Mammary epithelial cell (primary cell): Measurements from ENCODE around the genes C1orf210, TIE1, KDM4A, ATP6V0B and DMAP1.

GRCh38 chr1:43253875-43254355 is 15.9 kb upstream of the TMEM125 start:
- CAGE, long polyA plus RNA = no peak
- RRBS = no CpG with 5 or more reads among the region's 8 CpGs

GRCh38 chr1:43276210-43277257 is 6.8 kb downstream of the TMEM125 start:
- CAGE, long polyA plus RNA = no peak
- RRBS = no CpG with 5 or more reads among the region's 19 CpGs

- CAGE, long polyA plus RNA = no peak
- RRBS = no CpG with 5 or more reads among the region's 21 CpGs
Measured at GRCh38 chr1:43285443-43286244, at the start of gene C1orf210. Gene C1orf210, minus strand, starts transcription at chr1:43285581.

DNA sequence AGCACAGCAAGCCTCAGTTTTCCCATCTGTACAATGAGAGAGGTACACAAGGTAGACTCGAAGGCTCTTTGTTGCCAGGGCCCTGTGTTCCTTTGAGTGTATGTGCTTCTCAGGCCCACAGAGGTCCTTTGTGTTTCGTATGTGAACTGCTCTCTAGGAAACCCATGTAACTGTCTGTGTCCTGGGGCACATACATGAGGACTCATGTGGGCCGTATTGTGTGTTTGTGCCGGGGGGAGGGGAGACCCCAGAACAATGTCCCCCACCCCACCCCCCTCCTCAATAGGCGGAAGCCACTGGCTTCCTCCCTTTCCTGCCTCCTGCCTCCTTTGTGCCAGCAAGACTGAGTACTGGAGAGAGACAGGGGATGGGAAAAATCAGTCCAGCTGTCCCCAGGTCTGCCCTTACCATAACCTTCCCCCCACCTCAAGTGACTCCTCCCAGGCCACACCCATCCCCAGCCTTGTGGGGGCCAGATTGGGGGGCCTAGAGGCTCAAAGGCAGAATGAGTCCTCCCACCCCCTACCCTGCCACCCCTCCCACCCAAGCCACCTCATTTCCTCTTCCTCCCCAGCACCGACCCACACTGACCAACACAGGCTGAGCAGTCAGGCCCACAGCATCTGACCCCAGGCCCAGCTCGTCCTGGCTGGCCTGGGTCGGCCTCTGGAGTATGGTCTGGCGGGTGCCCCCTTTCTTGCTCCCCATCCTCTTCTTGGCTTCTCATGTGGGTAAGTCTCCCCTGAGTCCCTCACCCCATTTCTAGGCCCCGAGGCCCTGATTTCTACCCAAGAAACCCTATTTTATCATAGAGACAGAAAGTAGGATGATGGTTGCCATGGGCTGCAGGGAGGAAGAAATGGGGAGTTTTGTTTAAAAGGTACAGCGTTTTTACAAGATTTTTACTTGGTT is at the start of gene TIE1:
Gene TIE1, plus strand, starts transcription at position 584 of the 912 bp plus-strand sequence.
- CAGE, long polyA plus RNA = no peak
- RRBS = no CpG with 5 or more reads among the region's 11 CpGs

- CAGE, long polyA plus RNA = no peak
- RRBS = 98% methylated on average over 11 of the region's 61 CpGs
Measured at GRCh38 chr1:43304161-43305395, 3.8 kb downstream of the TIE1 start.

- CAGE, long polyA plus RNA = no peak
- RRBS = no CpG with 5 or more reads among the region's 19 CpGs
Measured at GRCh38 chr1:43450986-43451823, 2.5 kb downstream of the HYI start.

DNA sequence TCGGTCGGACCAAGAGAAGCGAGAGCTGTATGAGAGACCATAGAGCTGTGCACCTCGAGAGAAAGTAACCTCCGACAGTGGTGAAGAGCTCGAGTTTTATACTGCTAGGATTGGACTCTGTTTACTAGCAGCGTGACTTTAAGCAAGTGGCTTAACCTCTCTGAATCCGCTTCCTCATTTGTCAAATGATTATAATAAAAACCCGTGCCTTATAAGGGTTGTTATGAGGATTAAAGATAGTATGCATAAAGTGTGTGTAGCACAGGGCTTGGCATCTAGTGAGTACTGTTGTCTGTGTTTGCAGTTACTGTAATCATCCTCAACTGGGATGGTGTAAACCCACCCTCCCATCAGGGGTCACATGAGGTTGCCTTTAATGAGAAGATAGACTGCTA is 4.0 kb downstream of the PTPRF start:
- CAGE, long polyA plus RNA = no peak
- RRBS = no CpG with 5 or more reads among the region's 9 CpGs

DNA sequence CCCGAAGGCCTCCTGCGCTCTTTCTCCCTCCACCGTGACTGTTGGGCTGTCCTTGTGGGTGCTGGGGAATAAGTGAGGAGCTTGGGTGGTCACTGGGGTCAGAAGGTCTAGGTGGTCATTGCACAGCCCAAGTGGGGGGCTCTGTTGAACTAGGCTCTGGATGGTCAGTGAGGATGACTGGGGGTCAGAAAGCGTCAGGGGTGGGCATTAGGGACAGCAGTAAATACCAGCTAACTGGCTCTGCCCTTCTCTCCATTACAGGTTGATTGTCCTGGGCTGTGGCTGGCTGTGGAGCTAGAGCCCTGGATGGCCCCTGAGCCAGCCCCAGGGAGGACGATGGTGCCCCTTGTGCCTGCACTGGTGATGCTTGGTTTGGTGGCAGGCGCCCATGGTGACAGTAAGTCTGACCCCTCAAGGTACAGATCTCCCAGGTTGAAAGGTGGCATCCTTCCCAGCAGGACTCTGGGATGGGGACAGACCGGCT is 14.1 kb downstream of the PTPRF start:
- CAGE, long polyA plus RNA = no peak
- RRBS = no CpG with 5 or more reads among the region's 7 CpGs

DNA sequence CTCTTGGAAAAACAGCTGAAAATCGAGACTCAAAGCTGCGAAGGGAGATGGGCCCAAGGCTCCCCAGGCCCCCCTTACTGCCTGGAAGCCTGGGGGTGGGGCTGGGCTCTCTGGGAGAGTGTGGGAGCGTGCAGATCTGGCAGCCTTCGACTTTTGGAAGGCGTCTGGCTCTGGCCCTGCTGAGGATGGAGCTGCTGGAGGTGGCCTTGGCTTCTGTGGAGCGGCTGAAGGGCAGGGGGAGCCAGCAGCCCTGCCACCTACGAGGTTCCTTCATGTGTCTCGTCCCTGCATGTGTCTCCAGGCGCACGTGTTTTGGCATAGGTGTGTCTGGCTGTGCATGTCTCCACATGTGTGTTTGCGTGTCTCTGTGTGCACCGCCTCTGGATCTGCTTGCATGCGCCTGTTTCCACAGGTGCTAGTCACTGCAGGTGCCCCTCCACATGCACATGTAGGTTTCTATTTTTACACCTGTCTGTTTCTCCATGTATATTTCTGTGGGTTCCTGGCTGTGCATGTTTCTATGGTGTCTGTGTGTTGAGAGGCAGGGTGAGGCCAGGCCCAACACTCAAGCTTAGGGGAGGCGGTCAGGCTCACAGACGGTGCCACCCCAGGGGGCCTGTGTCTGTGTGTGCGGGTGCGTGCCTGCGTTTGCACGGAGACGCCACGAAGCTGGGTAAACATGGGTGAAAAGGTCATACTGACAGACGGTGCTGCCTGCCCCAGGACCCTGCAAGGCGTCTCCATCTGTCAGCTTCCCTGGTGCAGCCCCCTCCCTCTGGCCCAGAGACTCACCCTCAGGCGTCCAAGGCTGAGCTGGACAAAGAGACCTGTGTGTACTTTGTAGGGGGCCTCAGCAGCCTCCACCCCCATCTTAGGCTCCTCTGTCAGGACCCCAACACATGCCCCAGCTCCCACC is 33.7 kb downstream of the PTPRF start:
- CAGE, long polyA plus RNA = no peak
- RRBS = no CpG with 5 or more reads among the region's 24 CpGs

DNA sequence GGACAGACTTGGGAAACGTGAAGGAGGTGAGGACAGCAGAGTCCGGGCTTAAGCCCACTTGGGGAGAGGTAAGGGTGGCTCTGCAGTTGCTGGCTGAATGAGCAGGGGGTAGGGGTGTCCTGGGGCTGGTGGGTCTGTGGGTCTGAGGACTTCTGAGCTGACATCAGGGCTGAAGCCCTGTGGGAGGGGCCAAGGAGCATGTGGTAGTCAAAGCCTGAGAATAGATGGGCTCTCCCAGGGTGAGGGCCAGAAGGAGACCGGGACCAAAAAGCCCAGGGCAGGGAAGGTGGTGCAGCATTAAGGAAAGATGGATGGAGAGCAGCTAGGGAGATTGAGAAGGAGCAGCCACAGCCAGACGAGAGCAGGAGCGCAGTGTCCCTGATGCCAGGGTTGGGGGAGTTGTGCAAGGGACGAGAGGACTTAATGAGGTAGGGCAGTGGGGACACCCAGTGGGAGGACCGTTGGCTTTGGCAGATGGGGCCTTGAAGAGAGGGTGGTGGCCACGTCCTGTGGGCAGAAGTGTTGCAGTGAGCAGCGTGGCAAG is 38.1 kb upstream of the KDM4A start:
- CAGE, long polyA plus RNA = no peak
- RRBS = no CpG with 5 or more reads among the region's 9 CpGs

- CAGE, long polyA plus RNA = no peak
- RRBS = no CpG with 5 or more reads among the region's 46 CpGs
Measured at GRCh38 chr1:43650053-43650906, at the start of gene KDM4A. Gene KDM4A, plus strand, starts transcription at chr1:43650149.

- CAGE, long polyA plus RNA = no peak
- RRBS = no CpG with 5 or more reads among the region's 2 CpGs
Measured at GRCh38 chr1:43667730-43668009, 17.7 kb downstream of the KDM4A start.

- CAGE, long polyA plus RNA = no peak
- RRBS = no CpG with 5 or more reads among the region's 9 CpGs
Measured at GRCh38 chr1:43936961-43937613, 3.5 kb downstream of the ARTN start.

DNA sequence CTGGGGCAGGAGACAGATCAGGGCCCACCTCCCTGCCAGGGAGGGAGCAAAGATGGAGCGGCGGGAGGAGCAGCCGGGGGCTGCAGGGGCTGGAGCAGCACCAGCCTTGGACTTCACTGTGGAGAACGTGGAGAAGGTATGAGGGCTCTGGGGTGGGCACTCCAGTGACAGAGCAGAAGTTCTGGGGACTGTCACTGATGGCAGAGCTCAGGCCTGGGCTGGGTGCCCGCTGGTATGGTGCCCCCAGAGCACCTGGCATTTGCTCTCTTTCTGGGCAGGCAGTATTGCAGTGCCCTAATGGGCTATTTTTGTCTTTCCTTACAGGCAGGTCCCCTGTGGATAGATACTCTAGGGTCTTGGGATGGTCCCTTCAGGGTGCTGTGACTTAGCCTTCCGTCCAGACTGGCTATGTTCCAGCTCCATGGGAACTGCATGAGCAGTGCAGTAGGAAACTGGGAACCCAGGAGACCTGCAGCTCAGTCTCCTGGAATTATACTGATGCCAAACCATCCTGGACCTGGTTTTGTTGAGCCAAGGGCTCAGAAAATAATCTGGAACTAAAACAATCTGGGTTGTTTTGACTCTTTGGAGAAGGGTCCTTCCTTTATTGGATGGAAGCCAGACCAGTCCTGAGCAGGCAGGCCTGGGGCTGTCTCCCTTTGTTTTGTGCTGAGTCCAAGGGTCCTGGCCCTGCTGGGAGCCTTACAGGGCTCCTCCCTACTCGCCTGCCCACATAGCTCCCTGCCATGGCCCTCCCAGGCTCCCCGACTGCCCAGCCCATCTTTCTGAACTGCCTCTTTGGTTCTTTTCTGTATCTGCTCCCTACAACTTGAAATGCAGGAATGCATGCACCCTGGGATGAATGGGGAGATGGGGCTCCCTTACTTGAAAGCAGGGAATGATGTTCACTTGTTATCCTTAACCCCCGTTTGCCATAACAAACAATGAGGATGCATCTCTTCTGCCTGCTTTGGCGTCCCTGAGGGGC is 1.1 kb downstream of the IPO13 start:
- CAGE, long polyA plus RNA = no peak
- RRBS = no CpG with 5 or more reads among the region's 10 CpGs

DNA sequence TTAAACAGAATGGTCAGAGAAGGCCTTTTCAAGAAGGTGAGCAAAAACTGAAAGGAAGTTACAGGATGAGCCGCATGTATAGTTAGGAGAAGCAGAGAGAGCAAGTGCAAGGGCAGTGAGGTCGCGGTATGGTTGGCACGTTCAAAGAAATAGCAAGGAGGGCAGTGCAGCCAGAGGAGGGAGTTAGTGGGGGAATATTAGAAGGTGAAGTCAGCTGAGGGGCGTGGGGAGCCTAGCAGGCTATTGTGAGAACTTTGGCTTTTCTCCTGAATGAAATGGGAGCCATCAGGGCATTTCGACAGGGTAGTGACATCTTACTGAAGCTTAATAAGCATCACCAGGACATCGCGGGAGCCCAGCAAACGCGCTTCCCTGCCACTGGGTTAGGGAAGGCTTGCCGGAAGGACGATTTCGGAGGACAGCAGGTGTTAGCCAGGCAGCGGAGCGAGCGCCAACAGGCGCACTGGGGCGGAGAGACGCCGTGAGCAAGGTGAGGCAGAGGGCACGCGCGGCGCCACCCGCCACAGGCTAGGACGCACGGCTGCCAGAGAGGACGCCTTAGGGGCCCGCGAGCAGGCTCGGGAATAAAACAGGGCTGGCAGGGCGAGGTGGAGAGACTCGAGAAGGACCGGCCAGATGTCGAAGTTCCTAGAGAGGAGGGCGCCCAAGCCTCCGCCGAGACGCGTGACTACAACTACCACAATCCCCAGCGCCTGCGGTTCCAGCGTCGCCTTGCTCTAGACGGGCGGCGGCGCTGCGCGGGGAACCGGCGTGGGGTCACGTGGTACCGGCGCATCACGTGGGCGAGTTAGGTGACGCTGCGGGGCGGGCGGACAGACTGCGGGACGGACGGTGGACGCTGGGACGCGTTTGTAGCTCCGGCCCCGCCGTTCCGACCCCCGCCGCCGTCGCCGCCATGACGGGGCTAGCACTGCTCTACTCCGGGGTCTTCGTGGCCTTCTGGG is at the start of gene ATP6V0B:
Gene ATP6V0B, plus strand, starts transcription at position 836 of the 965 bp plus-strand sequence.
- CAGE, long polyA plus RNA = no peak
- RRBS = under 1% methylated on average over 17 of the region's 79 CpGs

DNA sequence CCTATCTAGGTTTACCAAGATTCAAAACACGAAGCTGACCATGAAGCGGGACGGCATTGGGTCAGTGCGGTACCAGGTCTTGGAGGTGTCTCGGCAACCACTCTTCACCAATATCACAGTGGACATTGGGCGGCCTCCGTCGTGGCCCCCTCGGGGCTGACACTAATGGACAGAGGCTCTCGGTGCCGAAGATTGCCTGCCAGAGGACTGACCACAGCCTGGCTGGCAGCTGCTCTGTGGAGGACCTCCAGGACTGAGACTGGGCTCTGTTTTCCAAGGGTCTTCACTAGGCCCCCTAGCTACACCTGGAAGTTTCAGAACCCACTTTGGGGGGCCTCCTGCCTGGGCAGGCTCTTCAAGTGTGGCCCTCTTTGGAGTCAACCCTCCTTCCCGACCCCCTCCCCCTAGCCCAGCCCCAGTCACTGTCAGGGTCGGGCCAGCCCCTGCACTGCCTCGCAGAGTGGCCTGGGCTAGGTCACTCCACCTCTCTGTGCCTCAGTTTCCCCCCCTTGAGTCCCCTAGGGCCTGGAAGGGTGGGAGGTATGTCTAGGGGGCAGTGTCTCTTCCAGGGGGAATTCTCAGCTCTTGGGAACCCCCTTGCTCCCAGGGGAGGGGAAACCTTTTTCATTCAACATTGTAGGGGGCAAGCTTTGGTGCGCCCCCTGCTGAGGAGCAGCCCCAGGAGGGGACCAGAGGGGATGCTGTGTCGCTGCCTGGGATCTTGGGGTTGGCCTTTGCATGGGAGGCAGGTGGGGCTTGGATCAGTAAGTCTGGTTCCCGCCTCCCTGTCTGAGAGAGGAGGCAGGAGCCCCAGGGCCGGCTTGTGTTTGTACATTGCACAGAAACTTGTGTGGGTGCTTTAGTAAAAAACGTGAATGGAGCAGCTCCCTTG is 864 bp upstream of the CCDC24 start:
- CAGE, long polyA plus RNA = no peak
- RRBS = no CpG with 5 or more reads among the region's 19 CpGs

GRCh38 chr1:43992354-43992960 is 1.1 kb downstream of the CCDC24 start:
- CAGE, long polyA plus RNA = no peak
- RRBS = no CpG with 5 or more reads among the region's 6 CpGs

- CAGE, long polyA plus RNA = no peak
- RRBS = no CpG with 5 or more reads among the region's 2 CpGs
Measured at GRCh38 chr1:44050026-44050447, 18.8 kb upstream of the SLC6A9 start.

DNA sequence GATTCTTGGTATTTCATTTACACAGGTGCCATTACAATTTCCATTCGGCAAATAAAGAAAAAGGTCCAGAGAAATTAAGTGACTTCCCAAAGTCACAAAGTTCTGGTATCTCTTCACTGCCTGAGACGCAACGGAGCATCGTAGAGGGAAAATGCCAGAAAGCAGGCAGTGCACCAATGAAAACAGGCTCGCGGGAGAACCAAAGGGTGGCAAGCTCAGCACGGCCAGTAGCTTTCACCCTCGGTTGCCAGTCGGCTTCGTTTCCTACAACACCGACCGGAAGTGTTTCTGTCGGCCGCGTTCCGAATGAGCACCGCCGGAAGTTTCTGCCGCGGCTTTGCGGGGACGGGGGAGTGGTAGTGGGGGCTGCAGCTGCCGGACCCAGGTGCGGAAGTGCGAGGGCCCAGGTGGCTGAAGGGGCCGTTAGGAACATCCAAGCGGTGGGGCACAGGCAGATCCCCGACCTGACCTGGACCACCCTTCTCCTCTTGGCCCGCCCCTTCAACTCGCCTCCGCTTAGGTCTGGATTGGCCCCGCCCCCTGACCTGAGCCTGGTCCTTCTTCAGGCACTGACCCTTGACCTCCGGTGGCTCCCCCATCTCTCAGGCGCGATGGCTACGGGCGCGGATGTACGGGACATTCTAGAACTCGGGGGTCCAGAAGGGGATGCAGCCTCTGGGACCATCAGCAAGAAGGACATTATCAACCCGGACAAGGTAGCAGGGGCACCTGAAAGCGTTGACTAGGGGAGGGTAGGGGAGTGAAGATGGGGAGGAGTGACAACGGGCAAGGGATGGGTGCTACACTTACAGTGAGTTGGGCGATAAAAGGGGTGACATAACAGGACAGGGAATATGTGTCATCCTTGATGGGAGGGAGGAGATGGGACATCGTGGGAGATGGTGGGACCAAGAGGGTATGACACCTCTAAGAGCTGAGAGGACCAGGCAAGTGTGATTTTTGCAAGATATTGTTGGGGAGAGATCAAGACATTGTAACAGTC is at the start of gene DMAP1:
Gene DMAP1, plus strand, starts transcription at position 329 of the 1,003 bp plus-strand sequence.
- CAGE, long polyA plus RNA = no peak
- RRBS = 2% methylated on average over 6 of the region's 45 CpGs

GRCh38 chr1:44283835-44284912 is 70.9 kb downstream of the ERI3 start:
- CAGE, long polyA plus RNA = no peak
- RRBS = no CpG with 5 or more reads among the region's 6 CpGs